Cardiac atrium fibroblast (primary cell): ENCODE results near the genes TMEM273, DRGX, ERCC6 and OGDHL.

DNA sequence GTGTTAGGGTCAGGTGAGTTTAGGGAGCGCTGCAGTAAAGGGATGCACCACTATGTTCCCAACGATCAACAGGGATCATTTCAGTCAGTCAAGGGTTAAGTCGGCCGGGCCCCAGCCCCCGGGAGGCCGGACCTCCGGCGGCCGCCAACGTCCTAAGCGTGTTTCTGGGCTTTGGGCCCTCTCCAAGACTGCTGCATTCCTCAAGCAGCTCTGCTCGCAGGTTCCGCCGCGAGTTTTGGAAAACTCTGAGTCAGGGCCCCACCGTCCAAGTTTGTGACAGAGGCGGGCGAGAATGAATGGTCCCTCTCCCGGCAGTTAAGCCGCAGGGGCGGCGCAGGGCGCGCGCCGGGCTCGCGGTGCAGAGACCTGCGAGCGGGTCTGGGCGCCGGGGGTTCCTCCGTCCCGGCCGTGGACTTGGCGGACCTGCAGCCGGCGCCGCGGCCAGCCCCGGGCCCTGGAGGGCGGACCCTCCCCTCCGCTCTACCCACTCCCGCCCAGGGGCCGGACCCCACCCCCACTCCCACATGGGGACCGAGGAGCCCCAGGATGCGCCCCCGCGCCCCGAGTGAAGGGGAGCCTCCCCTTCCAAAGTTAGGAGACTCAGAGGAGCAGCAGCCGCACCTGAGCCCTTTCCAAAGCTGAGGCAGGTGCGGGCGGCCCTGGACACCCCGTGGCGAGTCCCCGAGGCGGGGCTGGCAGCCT, 81.4 kb downstream of the ARHGAP22 start:
- RAMPAGE, long total RNA: no peak

GRCh38 chr10:48623830-48624265, 19.0 kb upstream of the ARHGAP22 start:
- RAMPAGE, long total RNA: no peak

DNA sequence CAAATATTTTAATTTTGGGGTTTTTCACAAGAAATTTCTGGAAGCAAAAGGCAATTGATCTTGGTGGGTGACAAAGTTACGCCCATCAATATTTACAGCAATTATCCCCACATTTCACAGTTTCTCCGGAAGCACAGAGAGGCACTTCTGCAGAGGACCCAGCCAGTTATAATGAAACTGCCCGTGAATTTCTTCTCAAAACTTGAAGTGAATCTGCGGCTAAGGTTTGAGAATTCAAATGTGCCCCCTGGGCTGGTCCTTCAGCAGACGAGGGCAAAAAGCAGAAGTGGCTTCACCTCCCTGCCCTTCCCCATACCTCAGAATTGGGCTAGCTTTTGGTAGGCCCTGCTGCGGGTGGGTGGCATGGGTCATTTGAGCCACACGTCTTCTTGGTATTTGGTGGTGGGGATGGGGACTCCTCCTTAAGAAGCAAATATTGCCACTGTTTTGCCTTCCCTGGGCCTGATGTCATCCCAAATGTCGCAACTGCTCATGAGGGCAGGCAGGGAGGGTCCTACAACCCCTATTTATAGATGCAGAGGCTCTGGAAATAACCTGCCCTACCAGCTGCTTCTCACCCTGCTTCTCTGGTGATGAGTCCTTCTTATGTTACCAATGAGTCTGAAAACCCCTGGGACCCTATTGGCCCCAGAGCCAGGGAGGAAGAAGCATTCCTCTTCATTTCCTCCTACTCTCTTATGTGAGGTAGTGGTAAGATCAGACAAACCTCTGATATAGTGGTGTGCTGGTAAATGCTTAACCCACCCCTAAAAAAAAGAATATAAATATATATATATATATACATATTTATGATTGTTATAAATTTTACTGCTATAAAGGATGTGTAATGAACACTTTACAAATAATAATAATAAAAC, 16.5 kb upstream of the WDFY4 start:
- RAMPAGE, long total RNA: no peak

GRCh38 chr10:49186338-49187758, 1.3 kb downstream of the TMEM273 start:
- RAMPAGE, long total RNA: no peak

- RAMPAGE, long total RNA: no peak
Measured at GRCh38 chr10:49187759-49188777, at the start of gene TMEM273. Gene TMEM273 (minus strand): TSS chr10:49188391.

DNA sequence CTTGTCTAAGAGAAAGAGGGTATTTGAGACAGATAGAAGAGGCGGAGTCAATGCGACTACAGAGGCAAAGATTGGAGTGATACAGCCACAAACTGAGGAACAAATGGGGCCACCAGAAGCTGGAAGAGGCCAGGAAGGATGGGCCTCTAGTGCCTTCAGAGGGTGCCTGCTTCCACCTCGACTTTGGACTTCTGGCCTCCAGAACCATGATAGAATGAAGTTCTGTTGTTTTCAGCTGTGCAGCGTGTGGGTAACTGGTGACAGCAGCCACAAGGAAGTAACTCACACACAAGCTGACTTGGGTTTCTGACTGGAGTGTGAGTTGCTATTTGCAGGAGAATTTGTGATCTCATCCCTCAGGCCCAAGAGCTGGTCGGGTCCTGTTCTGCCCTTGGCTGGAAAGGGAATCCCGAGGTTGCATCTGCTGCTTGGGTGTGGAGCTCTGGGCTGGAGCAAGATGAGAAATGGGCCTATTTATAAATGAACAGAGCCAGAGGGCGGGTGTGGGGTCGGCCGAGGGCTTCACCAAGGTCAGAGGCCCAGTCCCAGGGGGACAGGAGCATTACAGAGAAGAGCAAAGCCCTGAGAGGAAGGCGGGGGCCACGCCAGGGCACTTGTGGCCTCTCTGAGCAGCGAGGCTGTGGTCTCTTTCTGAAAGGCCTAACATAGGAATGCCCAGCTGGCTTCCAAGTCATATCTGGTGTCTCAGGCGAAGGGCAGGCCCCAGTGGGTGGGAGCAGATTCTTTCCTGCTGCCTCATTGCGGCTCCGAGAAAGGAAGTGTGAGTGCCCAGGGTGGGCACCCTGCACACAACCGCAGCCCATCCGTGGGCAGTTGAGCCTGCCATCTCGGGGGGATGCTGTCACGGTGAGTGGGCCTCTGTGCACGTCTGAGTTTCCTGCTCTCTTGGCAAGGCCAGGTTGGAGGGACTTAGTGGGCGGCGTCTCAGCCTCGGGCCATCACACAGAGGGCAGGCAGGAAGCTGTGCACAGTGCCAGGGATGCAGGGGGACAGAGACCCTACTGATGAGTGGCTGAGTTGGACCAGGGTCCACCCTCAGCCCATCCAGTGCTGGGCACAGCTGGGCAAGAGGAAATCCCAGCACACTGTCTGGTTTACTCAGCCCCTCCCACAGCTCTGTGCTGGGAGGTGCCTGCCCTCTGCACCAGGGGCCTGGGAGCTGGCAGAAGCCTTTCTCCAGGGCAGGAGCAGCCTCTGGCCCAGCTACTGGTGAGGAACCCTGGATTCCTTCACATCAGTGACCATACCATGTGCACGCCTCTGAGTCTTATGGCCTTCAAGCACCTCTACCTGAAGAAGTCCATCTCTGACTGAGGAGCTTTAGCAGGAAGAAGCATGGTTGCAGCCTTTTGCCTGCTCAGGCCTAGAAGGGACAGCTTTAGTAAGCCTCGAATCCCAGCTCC, 26.4 kb upstream of the C10orf71 start:
- RAMPAGE, long total RNA: no peak

DNA sequence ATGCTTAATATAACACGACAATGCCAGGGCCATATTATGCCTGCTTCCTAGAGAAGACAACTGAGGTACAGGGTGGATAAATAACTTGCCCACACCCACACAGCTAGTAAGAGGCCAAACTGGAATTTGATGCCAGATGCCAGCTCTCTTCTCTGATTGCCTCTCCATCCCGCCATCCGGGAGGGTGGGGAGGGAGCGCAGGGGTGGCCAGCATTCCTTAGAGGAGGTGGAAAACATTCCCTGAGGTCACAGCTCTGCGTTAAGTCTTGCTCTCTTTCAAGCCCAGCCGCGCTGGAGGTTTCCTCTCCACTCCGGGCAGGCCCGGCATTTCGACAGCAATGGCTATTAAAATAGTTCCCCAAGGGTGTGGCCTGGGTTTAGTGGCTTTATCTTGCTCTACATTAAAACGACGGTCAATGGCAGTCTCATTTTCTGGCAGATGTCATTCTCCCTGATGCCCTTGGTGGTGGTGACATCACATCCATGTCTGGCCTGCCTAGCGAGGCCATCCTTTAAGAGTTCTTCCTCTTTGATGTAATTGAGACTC, 16.1 kb upstream of the C10orf71 start:
- RAMPAGE, long total RNA: no peak

DNA sequence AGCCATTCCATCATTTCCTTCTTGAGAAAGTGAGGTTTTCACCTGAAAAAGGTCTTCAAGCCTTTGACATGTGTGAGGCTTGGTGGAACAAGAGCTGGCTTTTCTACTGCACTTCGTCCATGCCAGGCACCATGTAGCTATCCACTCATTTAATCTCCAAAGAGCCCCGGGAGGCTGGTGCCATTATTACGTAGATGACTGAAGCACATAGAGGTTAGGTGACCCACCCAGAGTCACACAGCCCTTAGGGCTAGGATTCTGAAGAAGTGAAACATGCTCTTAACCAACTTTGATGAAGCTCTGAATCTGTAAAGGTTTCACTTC, 33.5 kb downstream of the DRGX start:
- RAMPAGE, long total RNA: no peak

DNA sequence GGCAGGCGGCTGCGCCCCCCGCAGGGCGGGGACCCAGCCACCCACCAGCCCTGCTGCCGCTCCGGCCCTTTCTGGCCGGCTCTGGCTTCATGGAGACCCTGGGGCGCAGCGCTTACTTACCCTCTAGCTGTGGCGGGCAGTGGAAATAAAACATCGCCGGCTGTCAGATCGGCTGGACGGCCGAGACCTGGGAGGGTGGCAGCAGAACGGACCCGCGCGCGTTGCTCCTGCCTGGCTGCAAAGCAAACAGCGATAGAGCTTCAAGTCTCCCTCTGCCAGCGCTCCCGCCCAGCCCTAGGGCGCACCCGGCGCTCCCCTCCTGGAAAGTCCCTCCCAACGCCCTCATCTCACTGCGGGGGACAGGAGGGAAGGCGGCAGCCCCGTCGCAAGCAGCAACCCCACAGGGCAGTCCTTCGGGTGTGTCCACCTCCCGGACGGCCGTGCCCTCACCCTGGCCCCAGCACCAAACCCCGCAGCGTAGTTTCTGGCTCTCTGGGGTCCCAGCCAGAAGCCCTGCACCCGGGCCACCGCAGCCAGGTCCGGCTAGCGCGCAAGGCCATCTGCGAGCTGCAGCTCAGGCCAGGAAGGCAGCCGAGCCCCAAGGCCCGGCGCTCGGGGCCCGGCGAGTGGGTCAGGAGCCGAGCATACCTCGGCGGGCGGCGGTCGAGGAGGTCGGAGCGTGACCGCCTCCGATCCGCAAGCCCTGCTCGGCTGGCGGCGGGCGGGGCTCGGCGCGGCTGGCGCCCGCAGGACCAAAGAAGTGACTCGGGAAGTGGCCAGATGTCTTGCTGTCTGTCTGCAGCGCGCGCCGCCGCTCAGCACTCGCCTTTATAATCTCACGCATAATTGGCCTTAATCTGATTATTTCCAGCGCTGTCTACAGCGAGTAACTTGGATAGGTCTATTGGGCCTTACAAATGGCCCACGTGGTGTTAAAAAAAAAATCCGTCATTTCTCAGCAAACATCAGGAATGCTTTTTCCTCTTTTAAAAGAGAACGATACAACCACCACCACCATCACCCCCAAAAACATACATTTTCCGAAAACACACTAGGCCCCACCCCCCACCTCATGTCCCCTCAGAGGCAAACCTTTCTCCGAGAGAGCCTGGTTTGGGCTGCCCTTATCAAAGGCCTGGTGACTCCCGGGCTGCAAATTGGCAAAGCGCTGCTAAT, at the start of gene DRGX:
DRGX (minus strand) TSS at position 803 of the 1,176 bp plus-strand sequence.
- RAMPAGE, long total RNA: no peak

GRCh38 chr10:49398358-49398749, 2.5 kb upstream of the DRGX start:
- RAMPAGE, long total RNA: no peak

- RAMPAGE, long total RNA: no peak
Measured at GRCh38 chr10:49538690-49539392, at the start of gene ERCC6. Gene ERCC6 (minus strand): TSS chr10:49539121.

- RAMPAGE, long total RNA: no peak
Measured at GRCh38 chr10:49761380-49762501, at the start of gene OGDHL. Gene OGDHL (minus strand): TSS chr10:49762323.

- RAMPAGE, long total RNA: no peak
Measured at GRCh38 chr10:49941295-49941707, 526 bp downstream of the PARG start.

DNA sequence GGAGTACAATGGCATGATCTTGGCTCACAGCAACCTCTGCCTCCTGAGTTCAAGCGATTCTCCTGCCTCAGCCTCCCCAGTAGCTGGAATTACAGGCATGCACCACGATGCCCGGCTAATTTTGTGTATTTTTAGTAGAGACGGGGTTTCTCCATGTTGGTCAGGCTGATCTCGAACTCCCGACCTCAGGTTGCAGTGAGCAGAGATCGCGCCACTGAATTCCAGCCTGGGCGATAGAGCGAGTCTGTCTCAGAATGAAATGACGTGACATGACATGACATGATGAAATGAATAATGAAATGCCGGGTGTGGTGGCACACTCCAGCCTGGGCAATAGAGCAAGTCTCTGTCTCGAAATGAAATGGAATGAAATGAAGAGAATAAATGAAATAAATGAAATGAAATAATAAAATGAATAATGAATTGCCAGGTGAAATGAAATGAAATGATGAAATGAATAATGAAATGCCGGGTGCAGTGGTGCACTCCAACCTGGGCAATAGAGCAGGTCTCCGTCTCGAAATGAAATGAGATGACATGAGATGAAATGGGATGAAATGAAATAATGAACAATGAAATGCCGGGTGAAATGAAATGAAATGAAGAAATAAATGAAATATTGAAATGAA, 21.2 kb downstream of the TIMM23B start:
- RAMPAGE, long total RNA: no peak

DNA sequence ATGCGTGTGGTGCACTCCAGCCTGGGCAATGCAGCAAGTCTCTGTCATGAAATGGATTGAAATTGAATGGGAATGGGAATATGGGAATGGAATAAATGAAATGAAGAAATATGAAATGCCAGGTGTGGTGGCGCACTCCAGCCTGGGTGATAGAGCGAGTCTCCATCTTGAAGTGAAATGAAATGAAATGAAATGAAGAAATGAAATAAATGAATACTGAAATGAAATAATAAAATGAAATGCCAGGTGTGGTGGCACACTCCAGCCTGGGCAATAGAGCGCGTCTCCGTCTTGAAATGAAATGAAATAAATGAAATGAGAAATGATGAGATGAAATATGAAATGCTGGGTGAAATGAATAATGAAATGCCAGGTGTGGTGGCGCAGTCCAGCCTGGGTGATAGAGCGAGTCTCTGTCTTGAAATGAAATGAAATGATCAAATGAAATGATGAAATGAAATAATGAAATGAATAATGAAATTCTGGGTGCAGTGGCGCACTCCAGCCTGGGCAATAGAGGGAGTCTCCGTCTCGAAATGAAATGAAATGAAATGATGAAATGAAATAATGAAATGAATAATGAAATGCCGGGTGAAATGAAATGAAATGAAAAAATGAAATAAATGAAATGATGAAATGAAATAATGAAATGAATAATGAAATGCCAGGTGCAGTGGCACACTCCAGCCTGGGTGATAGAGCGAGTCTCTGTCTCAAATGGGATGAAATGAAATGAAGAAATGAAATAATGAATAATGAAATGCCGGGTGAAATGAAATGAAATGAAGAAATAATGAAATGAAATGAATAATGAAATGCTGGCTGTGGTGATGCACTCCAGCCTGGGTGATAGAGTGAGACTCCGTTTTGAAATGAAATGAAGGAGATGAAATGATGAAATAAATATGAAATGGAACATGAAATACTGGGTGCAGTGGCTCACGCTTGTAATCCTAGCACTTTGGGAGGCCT, 22.4 kb downstream of the TIMM23B start:
- RAMPAGE, long total RNA: no peak

DNA sequence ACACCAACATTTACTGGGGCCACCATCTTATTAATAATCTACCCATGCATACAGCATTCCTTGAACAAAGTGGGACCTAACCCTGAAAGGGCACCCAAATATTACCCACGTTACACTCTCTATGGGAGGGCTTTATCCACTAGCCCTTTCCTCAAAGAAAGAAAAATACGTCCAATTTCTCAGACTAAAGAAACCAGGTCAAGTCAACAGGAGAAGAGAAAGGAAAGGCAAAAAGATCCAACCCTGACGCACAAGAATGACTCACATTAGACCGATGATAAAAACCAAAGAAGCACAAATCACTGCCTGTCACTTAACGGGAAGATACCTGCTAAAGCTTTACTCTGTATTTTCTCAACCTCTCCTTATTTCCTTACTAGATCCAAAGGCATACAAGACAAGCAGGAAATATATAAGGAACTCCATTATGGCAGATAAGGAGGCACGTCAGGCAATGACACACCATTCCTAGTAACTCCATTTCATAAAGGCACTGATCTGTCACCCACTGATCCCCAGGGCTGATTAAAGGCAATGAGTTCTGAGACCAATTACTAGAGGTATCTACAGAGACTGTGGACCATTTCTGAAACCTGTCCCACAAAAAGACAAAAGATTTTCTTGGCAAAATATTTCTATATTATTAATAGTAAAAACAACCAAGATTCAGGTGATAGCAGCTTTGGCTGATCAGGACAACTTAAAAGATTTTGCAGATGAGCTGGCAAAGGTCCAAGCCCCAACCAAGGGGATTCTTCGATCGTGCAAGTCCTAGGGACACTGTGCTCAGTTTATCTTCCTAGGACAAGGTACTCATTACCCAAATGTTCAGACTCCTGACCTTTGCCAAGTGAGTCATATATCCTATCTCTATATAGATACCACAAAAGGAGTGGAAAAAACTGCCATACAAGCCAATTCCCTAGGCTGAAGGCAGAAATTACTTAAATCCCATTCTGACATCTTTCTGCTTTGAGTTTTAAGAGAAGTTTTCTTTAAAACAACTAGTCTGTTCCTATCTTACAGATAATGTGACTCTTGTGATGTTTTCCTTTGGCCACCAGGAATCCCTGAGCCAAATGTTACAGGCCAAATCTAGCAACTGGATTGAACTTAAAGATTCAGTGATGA, 142.2 kb upstream of the ASAH2 start:
- RAMPAGE, long total RNA: no peak

DNA sequence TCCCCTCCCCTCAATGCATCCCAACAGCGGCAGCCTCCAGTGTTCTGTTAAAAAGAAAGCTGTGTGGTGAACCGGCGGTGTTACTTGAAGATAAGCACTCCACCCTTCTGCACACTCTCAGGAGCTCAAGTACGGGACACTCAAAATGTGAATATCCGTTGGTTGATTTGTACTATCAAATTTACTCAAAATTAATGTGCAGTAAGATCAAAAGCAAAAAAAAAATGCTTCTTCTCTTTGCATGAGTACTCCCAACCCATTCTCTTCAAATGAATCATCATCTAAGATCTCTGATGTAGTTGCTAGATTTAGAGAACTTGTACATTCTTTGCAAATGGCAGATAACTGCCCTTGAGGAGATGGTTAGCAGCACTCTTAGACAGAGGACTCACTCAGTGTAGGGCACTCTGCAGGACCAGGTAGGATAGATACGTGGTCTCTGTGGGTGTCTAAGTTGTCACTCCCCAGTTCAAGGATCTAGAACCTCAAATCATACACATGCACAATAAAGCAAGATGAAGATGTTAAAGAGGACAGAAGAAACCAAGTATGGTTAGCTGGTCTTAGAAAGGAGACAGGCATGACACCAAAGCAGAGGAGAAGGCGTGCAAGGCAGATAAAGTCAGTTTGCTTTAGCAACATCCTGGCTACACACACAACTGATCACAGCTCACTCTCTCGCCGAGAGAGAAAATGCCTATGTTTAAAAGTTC, 145.7 kb upstream of the ASAH2 start:
- RAMPAGE, long total RNA: no peak

DNA sequence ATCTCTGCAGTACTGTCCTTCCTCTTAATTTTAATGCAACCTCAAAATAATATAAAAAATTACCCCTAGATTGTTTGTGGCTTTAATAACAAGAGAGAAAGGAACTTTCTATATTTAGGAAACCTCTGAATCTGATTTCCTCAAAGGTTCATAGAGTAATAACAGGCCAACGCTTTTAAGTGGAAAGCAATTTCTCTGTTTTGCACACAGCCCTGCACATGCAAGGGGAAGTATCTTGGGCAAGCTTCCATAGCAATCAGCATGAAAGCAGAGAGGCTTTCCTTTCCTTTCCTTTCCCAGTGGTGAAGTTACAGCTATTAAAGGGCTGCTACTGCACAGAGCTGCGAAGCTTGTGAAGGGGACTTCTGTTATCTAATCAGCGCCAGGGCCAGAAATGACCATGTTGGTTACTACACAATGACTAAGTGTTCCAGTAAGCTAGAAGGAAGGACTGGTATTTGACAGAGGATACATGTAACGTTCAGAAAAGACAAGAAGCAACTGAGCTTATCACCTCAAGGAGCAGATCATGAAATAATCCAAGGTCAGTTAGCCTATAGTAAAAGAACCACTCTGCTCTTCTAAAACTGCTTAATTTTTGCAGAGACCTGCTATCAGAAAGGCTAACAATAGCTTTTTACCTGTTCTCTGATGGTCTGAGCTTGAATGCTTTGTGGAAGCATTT, 46.1 kb downstream of the SGMS1 start:
- RAMPAGE, long total RNA: no peak

GRCh38 chr10:50660000-50660773, 36.4 kb upstream of the SGMS1 start:
- RAMPAGE, long total RNA: no peak

GRCh38 chr10:50819874-50820239, 65.6 kb downstream of the A1CF start:
- RAMPAGE, long total RNA: no peak